ENCODE data around the genes NPIPA7, NPIPA8 and ARL6IP1.

- PRO-cap = no peak
Measured at GRCh38 chr16:15592082-15592702, 50.8 kb downstream of the MARF1 start.

GRCh38 chr16:15600261-15600745, 42.7 kb downstream of the MARF1 start:
- PRO-cap = no peak

- PRO-cap = no peak
Measured at GRCh38 chr16:15660527-15661017, 10.5 kb downstream of the NDE1 start.

- PRO-cap = no peak
Measured at GRCh38 chr16:15672274-15672593, 22.2 kb downstream of the NDE1 start.

- PRO-cap = no peak
Measured at GRCh38 chr16:15810512-15810891, 46.3 kb downstream of the MYH11 start.

- PRO-cap = no peak
Measured at GRCh38 chr16:15874500-15875128, 13.8 kb downstream of the CEP20 start.

DNA sequence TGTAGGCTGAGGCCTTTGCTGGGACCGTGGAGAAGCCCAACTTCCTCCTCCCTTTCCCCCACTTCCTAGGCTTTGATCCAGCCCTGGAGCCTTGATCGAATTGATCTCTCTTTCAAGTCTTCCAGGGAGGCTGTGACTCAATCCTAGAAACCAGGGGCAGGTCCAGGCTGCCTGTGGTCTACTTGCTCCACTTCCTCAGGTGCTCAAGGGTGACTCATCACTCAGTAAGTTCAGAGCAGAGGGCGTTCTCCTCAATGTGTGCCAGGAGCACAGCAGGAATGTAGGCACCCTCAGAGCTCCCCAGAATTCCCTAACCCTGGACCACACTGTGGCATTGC, 11.2 kb upstream of the CEP20 start:
- PRO-cap = no peak

DNA sequence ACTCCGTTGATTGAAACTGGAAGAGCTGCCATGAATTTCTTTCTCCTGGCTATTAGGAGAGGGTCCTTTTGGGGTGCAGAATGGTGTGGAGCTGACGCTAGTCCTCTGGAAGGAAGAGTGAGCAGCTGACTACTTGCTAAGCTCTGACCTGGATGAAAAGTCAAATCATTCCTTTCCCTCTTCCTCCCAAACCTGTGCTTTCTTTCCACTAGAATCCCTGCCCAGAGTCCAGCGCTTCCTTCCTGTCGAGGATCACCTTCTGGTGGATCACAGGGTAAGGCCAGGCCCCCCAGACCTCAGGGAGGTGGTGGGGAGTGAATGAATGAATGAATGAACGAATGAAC, 83.5 kb downstream of the ABCC1 start:
- PRO-cap = no peak

GRCh38 chr16:16075708-16076389, 126.4 kb downstream of the ABCC1 start:
- PRO-cap = no peak

DNA sequence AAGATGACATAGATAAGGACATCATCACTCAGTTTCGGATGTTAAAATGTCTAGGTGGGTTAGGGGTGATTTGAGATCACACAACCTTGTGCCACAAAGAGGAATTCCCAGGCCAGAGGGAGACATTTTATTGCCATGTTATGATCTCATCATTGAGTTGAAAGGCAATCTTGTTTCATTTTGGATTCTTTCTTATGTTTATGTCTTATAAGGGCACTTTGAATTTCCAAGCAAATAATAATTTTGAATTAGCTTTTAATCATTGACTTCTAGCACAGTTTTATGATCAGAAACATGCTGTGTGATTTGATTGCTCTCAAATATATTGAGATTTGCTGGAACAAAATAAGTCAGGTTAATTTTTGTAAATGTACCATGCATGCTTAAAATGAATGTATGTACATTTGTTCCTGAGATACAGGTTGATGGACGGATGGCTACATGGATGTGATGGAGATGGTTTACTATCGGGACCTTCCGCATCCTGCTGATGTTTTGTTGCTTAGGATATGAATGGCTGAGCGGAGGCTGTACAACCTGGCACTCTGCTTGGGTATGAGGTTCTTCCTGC, at the start of gene NPIPA7:
Gene NPIPA7, plus strand, starts transcription at position 386 of the 571 bp plus-strand sequence.
- PRO-cap = no peak

DNA sequence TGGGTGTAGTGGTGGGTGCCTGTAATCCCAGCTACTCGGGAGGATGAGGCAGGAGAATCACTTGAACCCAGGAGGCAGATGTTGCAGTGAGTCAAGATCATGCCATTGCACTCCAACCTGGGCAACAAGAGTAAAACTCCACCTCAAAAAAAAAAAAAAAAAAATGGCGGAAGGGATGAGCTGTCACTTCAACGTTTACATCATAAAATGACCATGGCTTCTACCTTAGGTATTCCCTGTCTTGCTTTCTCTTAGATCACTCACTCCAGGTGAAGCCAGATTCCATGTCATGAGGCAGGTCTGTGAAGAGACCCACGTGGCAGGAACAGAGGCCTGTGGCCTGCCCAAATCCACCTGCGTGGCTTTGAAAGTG, 498.2 kb downstream of the XYLT1 start:
- PRO-cap = unidirectional peak, plus-strand start at position 154 of the sequence

- PRO-cap = no peak
Measured at GRCh38 chr16:17266582-17267173, 204.1 kb downstream of the XYLT1 start.

GRCh38 chr16:17360907-17361456, 109.8 kb downstream of the XYLT1 start:
- PRO-cap = no peak

DNA sequence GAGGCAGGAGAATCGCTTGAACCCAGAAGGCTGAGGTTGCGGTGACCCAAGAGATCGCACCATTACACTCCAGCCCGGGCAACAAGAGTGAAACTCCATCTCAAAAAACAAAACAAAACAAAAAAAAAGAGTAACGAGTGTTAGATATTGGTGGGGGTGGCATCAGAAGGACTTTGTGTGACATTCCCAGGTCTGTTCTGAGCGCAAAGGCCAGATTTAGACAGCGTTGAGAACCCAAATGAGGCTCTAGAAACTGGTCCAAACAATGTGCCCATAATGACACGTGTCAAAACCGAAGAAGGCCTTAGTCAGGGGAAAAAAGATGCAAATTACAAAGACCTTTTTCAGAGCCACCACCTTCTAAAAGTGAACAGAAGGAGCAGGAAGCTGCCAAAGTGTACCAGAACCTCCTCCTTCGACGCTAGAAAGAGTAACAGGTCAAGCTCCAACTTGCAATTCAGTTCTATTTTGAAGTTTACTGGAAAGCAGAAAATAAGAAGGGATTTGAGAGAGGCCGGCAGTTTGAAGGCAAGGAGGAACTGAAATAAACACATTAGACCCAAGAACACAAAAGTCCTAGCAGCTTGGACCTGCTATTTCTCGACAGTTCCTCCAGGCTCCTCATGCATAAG, 61.9 kb downstream of the XYLT1 start:
- PRO-cap = no peak

- PRO-cap = no peak
Measured at GRCh38 chr16:17591141-17591663, 120.4 kb upstream of the XYLT1 start.

DNA sequence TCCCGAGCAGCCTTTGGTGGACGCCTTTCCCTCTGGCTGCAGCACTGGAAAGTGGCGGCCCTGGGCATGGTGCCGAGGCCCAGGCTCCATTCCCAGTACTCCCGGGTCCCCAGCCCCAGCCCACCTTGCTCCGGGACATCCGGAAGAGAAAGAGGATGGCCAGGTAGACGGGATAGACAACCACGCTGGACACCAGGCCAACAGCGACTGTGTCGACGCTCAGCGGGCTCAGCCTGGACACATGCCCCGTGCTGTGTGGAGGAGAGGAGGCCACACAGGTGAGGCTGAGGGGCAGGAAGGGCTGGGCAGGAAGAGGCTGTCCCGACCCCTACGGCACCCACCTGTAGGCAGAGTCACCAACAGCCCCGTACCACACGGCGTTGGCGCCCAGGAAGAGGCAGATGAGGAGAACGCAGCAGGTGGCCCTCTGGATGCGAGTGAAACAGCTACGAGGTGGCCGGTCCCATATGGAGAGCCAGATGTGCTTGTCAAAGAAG, at the start of gene NPIPA8:
Gene NPIPA8, minus strand, starts transcription at position 227 of the 497 bp plus-strand sequence.
- PRO-cap = no peak

- PRO-cap = no peak
Measured at GRCh38 chr16:18560959-18561198, 1.0 kb downstream of the NOMO2 start.

- PRO-cap = no peak
Measured at GRCh38 chr16:18789130-18789668, 935 bp downstream of the RPS15A start.

DNA sequence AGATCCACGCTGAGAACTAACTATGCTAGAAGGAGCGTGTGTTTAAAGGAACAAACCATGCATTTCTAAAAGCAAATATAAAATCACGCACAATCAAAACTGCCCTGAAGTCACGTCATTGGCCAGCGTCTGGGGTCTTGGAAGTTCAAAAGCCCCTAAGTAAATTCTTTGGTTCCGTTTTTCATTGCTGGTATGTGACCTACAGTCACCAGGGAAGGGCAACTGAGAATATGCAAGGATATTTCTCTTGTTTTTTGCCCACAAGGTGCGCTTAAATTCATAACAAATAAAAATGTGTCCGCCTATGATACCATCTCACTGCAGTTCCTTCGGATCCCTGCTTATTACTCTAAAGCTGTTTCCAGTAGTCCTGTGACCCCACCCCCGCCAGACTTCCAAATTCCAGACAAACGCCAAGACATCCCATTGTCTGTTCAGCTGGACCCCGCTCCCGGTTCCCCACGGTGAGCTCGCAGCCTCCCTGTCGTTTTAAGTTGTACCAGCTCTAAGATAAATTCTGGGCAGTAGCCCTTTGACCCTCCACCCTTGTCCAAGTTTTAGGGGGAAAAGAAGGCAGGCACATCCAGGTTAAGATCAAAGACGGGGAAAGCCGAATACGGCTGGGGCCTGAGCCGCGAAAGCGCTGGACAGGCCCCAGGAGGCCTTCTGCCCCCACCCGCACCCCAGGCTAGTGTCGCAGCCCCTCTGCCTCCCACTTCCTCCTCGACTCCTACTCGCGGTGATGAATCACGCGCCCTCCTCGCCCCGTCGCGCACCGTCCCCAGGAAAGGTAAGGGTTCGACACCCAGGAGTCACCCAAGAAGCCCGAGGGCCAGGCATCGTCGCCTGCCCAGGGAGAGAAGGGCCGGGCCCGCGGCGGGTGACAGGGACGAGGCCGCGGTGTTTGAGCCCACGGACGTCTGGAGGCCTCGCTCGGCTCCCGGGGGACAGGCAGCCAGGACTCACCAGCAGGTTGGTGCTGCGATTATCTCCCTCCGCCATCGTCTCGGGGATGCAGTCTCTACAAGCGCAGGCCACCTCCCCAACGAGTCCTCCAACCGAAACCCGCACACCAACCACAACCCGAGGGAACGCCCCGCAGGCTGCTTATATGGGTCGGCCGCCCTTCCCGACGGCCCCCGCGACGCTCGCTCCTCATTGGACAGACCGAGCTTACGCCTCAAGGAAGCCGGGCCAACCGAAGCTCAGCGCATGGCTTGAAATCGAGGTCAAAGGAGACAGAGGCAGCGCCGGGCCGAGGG, at the start of gene ARL6IP1:
Gene ARL6IP1, minus strand, starts transcription at position 1,085 of the 1,262 bp plus-strand sequence.
- PRO-cap = bidirectional peak, plus-strand start outside the sequence, minus-strand start at position 1,085 of the sequence

- PRO-cap = no peak
Measured at GRCh38 chr16:18809280-18809930, 8.1 kb upstream of the ARL6IP1 start.

Measured in trachea (tissue), 1 donor.